ENCODE measurements around a stretch of chr20.

- RRBS: no CpG with 5 or more reads among the region's 2 CpGs
Observed at GRCh38 chr20:64232878-64233125, 22.7 kb upstream of the PCMTD2 start.

DNA sequence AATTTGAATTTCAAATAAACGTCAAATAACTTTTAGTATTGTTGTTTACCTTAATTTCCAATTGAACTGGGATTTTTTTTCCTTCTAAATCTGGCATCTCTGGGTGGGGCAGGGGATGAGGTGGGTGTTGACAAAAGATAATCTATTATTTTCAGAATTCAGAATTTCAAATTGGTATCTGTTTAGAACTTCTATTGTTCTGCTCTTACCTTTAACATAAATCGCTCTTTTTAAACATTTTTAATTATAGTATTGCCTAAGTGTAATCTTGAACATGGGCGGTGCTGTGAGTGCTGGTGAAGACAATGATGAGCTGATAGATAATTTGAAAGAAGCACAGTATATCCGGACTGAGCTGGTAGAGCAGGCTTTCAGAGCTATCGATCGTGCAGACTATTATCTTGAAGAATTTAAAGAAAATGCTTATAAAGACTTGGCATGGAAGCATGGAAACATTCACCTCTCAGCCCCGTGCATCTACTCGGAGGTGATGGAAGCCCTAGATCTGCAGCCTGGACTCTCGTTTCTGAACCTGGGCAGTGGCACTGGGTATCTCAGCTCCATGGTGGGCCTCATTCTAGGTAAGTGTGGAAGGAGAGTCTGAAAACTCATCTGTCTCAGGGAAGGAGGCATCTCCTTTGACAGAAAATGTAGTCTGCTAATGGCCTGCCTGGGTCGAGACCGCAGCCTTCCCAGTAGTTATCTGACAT is 4.3 kb downstream of the PCMTD2 start:
- RRBS: no CpG with 5 or more reads among the region's 11 CpGs

All from epidermal melanocyte (primary cell).